Measurements from ENCODE around the genes ARHGAP17 and ZKSCAN2.

GRCh38 chr16:25015202-25015701, at the start of gene ARHGAP17:
ARHGAP17 (minus strand) TSS chr16:25015369.
- PRO-cap = bidirectional peak, plus-strand start at chr16:25015461, minus-strand start at chr16:25015356

- PRO-cap = no peak
Observed at GRCh38 chr16:25050411-25050766, 35.2 kb upstream of the ARHGAP17 start.

DNA sequence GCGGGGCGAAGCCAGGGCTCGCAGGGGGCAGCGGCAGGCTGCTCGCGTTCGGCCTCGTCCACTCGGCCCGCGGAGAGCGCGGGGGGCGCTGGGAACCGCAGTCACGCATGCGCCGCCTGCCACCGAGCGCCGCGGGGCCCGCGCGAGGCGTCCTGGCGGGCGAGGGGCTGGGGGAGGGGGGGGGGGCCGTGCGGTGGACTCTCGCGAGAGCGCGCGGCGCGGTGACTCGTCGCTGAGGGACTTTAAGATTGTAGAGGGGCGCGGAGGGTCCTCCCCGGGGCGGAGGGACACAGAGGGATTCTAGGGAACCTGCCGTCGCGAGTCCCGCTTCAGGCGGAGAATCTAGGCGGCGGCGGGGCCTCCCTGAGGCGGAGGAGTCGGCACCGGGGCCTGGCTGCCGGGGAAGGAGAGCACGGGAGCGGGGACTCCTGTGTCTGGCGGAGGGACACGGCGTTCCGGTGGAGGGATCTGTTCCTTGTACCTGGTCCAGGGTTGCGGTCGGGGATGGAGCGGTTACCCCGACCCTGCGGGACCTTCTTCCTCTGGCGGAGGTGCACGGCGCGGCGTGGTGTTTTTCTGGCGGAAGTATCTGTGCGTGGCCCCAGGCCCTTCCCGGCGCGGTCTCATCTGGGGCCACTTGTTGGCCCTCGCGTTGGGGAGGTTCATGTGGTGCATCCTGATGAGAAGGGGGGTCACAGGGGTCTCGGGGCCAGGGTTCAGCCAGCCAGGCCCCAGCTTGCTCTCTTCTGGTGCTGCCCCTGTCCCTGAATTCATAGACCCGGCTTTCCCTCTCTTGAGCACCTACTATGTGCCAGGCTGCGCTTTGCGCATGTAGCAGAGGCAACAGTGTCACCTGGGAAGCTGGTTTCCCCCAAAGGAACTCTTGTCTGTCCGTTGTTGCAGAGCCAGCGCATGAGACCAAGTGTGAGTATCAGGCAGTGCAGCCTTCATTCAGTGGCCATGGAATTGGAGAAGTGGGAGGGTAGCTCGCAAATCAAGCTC, at the start of gene ZKSCAN2:
Gene ZKSCAN2, minus strand, starts transcription at position 90 of the 1,002 bp plus-strand sequence.
- PRO-cap = no peak

DNA sequence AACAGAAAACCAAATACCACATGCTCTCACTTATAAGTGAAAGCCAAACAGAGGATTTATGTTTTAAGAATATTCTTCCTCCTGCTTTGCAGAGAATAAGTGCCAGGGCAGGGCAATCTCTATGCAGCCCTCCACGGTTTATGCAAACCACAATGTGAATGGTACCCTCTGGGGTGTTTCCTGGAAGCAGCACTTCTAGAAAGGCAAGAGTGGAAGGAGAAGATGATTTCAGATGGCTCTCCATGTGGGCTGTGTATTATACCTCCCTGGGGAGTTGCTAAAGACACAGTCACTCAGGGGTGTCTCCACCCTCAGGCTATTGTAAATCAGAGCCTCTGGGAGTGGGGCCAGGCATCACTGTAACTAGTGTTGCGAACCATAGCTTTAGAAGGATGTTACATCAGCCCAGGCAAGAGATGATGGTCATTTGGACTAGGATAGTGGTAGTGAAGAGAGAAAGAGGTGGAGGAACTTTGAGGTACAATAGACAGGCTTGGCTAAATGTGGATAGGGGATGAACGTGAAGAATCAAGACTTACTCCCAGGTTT, 83.3 kb upstream of the ZKSCAN2 start:
- PRO-cap = no peak

- PRO-cap = no peak
Observed at GRCh38 chr16:27216918-27217796, 13.8 kb downstream of the KDM8 start.

DNA sequence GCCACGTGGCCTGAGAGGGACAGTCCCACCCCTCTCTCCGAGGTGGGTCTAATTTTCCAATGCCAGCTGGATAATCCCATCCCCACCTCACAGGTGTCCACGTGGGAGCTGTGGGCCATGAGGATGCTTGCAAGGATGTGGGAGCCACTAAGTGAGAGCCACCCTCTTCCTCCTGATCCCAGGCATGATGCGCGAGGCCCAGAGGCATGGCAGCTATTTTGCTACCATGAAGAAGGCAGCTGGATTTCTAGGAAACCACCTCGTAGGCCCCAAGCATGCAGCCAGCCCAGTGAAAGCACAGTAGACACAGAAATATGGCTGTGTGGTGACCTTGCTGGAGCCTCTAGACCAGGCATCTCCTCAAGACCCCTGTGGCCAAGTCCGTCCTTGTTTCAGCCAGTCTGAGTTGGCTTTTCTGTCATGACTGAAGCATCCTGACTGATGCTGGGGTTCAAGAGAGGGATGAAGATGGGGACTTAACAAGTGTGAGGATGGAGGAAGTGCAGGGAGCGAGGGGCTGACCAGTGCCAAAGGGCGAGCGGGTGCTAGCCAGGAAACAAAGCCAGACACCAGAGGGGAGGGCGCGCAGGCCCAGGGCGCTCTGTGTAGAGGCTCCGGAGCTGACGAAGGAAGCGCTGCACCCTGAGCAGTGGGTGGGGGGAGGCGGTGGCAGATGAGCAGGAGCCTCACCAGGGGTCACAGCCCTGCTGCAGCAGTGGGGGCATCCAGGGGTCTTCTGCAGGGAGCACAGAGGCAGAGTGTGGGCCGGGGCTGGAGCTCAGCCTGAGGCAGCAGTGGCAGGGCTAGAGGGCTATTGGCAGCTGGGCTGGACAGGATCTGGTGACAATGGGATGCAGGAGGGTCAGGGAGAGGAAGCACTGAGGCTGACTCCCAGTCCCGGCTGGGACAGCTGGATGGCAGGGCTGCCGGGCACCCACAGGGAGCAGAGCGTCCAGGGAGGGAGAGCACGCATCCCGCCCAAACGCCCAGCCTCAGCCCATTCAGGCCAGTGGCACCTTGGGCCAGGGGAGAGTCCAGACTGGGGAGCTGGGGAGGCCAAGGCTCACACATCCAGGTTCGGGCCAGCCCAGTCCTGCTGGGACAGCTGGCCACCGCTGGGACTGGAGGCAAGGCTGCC, 20.7 kb downstream of the KDM8 start:
- PRO-cap = no peak

DNA sequence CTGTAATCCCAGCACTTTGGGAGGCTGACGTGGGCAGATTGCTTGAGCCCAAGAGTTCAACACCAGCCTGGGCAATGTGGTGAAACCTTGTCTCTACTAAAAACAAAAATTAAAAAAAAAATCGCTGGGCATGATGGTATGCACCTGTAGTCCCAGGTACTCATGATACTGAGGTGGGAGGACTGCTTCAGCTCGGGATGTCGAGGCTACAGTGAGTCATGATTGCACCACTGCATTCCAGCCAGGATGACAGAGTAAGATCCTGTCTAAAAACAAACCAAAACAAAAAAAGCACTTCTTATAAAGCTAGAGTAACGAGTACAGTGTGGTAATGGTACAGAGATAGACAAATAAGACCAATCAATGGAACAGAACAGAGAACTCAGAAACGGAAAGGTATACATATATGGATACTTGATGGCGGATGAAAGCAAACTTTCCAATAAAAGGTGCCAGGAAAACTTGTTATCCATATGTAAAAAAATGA, 4.4 kb downstream of the NSMCE1 start:
- PRO-cap = no peak

- PRO-cap = no peak
Observed at GRCh38 chr16:27329867-27331194, 16.6 kb downstream of the IL4R start.

DNA sequence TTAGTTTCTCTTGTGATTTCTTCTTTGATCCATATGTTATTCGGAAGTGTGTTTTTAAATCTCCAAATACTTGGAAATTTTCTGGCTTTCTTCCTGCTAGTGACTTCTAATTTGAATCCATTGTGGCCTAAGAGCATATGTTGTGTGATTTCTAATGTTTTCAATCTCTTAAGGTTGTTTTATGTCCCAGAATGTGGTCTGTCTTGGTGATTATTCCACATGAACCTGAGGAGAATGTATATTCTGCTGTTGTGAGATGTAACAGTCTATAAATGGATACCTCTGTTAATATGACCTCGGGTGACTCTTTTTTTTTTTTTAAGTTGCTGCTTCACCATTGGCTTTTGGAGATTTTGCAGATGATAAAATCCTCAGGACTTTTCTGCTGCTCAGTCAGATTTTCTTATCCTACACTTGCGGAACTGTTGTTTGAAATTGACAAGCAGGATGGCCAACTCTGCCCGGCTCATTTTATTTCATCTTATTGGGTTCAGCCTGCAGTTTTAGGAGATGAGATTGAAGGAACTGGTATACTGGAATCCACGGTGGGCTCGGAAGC, 19.2 kb downstream of the IL4R start:
- PRO-cap = no peak

- PRO-cap = no peak
Observed at GRCh38 chr16:27374756-27375521, 27.0 kb upstream of the IL21R start.

DNA sequence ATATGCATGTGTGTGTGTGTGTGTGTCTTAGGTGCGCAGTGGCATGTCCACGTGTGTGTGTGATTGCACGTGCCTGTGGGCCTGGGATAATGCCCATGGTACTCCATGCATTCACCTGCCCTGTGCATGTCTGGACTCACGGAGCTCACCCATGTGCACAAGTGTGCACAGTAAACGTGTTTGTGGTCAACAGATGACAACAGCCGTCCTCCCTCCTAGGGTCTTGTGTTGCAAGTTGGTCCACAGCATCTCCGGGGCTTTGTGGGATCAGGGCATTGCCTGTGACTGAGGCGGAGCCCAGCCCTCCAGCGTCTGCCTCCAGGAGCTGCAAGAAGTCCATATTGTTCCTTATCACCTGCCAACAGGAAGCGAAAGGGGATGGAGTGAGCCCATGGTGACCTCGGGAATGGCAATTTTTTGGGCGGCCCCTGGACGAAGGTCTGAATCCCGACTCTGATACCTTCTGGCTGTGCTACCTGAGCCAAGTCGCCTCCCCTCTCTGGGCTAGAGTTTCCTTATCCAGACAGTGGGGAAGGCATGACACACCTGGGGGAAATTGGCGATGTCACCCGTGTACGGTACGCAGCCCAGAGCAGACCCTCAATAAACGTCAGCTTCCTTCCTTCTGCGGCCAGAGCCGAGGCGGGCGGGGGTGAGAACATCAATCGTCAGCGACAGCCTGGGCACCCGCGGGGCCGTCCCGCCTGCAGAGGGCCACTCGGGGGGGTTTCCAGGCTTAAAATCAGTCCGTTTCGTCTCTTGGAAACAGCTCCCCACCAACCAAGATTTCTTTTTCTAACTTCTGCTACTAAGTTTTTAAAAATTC, 47.7 kb downstream of the IL21R start:
- PRO-cap = no peak

DNA sequence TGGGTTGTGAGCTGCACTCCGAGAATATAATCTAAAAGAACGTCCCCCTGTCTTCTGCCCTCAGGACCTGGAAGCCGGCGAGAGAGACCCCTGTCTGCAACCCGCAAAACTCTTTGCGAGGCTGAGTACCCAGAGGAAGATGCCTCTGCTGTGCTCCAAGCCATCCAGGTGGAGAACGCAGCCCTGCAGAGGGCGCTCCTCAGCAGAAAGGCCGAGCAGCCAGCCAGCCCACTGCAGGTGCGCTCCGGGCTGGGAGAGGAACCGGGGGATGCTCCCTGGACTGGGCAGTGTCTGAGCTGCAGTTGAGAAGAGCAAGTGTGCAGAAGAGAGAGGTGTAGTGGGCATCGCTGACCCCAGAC, 148.3 kb downstream of the KATNIP start:
- PRO-cap = no peak

GRCh38 chr16:27867587-27868006, 195.9 kb downstream of the GSG1L start:
- PRO-cap = no peak

DNA sequence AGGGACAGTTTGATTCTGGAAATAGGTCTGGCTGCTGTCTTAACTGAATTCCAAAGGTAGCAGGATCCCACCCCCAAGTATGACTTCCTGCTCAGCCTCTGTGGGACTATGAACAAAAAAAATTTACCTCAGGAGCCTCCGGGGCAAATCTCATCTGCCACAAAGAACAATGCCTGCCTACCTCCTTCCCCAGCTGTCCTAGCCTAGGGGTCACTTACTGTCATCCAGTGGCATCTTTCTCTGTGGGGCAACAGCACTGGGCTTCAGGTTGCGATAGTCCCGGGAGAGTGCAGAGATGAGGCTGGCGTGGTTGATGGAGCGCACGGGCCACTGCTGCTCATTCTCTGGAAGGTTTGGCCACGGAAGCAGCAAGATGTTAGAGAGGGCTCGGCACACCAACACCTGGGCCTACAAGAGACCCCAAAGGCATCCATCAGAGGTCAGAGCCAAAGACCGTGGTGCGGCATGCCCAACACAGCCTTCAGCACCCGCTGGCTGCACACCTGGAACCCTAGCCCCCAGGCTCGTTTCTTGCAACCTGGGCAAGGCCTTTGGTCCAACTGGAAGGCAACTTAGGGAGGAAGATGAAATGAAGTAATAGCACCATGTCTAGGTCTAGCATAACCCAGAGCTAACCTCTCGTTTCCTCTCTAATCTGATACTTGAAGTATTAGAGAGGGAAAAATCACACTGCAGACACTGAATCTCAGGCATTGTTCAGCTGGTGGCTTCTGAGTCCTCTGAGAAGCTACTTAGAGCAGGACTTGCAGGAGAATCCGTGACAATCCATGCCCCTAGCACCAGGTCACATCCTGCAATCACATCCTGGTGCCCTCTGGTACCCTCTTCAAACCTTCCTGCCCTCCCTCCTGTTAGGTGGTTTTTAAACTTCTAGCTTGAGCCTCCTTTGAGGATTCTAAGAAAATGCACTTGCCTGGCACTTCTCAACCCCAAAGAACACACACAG, 48.4 kb upstream of the GSG1L start:
- PRO-cap = no peak

- PRO-cap = unidirectional peak, minus-strand start at chr16:28141033; bidirectional peak, plus-strand start at chr16:28141431, minus-strand start at chr16:28141396
Observed at GRCh38 chr16:28140898-28141616, 70.7 kb downstream of the XPO6 start.

DNA sequence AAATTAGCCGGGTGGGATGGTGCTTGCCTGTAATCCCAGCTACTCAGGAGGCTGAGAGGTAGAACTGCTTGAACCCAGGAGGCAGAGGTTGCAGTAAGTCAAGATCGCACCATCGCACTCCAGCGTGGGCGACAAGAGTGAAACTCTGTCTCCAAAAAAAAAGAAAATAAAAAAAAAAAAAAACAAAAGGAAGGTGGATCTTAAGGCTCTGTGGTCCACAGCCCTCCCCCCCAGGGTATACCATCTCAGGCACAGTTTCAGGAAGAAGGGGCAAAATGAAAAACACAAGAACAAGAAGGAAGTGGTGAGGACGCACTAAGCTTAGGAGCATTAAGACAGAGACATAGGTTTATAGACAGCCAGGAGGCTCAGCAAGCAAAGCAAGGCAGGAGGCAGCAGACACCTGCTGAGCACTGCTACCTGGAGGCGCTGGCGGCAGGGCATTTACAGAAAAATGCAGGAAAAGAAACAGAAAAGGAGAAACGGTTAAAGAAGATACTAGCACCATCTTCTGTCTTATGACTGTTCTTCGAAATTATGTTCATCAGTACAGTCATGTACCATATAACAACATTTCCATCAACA, 62.8 kb downstream of the XPO6 start:
- PRO-cap = no peak

DNA sequence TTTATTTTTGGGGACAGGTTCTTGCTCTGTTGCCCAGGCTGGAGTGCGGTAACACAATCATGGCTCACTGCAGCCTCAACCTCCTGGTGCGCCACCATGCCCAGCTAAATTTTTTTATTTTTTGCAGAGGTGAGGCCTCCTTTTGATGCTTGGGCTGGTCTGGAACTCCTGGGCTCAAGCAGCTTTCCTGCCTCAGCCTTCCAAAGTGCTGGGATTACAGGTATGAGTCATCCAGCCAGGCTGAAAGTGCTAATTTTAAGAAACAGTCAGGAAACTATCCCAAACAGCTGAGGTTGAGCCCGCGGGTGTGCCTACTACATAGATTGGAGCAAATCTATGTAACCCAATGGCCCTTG, 726 bp upstream of the XPO6 start:
- PRO-cap = no peak

- PRO-cap = no peak
Observed at GRCh38 chr16:28261698-28262225, 30.6 kb upstream of the SBK1 start.

DNA sequence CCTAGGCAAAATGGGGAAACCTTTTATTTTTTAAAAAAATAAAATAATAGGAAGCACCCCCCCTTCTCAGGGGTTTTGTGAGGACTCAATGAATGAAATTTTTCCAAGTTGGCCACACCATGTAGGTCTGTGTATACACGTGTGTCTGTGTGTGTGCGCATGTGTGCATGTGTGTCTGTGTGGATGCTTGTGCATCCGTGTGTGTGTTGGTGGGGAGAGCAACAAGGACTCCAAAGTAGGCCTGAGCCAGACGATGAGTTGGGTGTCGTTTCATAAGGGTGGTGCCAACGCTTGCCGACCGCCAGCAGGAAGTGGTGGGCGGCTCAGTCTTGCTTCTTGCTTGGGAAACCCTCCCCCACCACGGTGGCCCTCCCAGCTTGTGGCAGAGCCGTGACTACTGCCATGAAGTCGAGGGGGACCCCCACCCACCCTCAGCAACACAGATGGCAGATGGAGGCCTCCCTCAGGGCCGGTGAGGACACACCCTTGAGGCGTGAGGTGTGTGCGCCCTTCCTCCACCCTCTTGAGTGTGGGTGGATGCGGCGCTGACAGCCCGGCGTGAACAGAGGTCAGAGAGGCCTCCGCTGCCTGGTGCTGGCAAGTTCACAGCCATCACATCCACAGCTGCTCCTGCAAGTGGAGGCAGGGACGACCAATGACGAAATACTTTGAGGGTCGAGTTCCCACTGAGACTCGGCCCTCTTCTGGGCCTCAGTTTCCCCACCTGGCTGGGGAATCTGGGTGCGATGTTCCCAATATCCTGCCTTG, 17.6 kb downstream of the SBK1 start:
- PRO-cap = no peak

GRCh38 chr16:28495982-28497075, 1.9 kb downstream of the APOBR start:
- PRO-cap = no peak

Data from neutrophil (primary cell).